Foreskin fibroblast (primary cell): ENCODE measurements around the genes GARIN5B, NAT14 and NLRP13.

DNA sequence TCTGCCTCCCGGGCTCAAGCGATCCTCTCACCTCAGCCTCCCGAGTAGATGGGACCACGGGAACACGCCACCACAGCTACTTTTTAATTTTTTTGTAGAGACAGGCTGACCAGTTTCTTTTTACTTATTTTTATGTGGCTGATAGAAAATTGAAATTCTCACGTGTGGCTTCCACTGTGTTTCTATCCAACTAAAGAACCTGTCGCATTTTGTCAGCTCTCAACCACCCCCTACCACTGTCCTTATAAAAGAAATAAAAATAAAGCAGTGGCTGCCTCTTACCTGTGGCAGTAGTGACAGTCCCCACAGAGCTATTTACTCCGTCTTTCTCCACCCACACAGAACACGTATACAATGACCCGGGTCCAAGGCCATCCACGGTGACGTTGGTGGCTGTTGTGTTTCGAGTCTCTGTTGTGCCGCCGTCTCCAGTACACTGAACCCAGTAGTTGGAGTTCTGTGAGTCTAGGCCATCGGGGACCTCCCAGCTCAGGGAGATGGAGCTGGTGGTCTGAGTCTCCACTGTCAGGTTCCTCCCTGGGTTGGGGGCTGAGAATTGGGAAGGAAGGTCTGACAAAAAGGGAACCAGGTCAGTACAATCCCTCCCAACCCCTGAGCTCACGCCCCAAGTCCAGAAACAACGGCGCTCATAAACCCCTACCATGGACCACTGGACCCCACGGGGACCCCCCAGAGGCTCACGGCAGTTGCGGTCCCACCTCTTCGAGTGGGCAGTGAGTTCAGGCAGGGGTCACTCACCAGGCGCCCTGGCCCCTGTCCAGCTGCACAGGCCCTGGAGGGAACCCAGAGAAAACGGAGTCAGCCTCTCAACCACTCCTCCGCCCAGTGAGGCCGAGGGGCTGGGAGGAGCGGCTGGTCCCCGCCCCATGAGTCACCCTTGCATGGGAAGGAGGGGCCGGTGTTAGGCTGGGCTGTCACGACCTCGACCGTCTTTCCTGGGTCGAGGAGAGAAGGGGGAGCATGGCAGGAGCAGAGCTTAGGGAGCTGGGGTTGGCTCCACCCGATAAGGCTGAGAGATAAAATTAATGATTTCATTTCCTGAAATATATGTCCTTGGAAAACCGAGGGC lies 2.5 kb downstream of the PTPRH start:
- RRBS = no CpG with 5 or more reads among the region's 36 CpGs

- RRBS = 86% methylated on average over 3 of the region's 10 CpGs
Measured at GRCh38 chr19:55253625-55254145, 5.1 kb downstream of the PPP6R1 start.

GRCh38 chr19:55256052-55256513 lies 2.7 kb downstream of the PPP6R1 start:
- RRBS = no CpG with 5 or more reads among the region's 8 CpGs

- RRBS = no CpG with 5 or more reads among the region's 8 CpGs
Measured at GRCh38 chr19:55331732-55332100, 6.6 kb upstream of the TMEM150B start.

GRCh38 chr19:55340019-55340264 lies 266 bp downstream of the KMT5C start:
- RRBS = 3% methylated on average over 5 of the region's 16 CpGs

DNA sequence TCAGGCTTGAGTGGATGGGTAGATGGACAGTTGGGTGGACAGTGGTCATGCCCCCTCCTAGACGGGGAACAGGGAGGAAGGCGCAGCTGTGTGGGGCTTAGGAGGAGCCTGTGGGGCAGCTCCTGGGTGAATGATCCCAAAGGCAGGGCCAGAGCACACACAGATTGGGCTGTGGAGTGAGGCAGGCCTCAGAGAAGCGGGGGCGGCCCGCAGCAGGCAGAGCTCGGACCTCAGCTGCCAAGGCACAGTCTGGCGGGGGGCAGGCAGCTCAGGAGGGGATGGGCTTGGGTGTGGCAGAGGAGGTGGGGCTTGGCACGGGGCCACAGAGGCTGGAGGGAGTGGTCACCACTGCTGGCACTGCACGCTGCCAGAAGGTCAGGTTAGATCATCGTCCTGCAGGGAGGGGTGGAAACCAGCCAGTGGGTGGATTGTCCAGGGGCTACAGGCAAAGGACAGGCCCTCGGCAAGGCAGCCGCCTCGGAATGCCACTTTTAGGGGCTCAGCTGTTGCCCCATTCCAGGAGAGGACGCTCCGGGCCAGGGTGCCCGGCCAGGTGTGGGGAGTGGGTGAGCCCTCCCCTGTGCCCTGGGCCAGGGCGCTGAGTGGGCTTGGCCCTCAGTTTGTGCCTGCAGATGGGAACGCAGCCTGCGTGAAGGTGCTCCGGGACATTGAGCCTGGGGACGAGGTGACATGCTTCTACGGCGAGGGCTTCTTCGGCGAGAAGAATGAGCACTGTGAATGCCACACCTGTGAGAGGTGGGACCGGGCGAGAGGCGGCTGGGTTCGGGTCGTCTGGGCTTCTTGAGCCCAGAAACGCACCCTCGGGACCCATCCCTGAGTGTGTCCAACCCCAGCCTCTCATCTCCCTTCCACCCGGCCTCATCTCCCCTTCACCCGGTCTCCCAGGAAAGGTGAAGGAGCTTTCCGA lies 6.2 kb downstream of the KMT5C start:
- RRBS = 90% methylated on average over 3 of the region's 35 CpGs

DNA sequence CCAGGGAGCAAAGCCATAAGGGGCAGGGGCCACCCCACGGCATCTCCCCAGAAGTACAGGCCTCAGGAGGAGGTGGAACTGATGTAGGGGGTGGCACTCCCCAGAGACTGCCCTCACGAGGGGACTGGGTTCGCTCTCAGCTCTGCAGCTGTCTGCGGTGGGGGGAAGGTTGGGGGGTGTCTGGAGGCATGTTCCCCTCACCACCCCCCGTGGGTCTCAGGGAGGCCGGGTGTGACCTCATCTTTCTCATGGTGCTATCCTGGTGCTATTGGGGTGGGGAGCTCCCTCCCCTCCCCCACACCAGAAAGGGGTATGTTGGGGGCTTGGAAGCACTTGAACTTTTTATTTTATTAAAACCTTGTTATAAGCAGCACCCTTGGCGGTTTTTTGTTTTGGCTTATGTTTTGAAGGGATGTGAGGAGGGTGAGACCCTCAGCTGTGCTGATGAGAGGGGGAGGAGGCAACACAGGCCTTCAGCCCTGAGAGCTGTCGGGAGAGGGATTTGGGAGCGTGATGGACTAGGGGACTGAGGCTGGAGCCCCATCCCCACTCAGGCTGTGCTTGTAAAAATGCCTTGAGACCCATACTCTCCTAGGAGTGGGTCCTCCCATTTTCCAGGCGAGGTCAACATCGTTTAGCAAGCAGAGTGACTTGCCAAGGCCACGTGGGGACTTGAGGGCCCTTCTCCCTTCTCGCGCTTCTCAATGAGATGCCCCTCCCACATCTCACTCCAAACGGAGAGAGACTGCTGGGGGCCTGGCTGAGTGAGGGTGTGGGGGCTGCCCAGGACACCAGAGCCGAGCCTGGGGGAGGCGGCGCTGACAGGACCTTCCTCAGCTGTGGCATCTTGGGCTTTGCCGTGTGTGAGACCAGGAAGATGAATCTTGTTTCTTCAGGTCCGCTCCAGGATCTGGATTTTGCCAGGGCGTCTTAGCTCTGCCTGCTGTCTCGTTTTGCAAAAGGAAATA lies 6.5 kb downstream of the COX6B2 start:
- RRBS = no CpG with 5 or more reads among the region's 22 CpGs

DNA sequence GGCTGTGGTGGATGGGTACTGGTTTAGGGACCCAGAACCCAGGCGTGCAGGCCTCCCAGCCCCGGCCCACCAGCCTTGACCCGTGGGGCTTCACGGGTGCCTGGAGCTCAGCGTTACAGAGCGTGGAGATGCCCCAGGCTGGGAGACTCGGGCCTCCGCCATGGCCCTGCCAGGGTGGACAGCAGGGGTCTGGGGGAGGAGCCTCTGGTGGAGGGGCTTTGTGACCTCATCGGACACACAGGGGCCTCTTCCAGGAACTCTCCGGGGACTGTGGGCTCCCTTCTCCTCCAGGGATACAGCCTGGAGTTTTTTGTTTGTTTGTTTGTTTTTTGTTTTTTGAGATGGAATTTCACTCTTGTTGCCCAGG lies at the start of gene GARIN5B:
Gene GARIN5B (minus strand): TSS at position 191 of the 367 bp plus-strand sequence.
- RRBS = no CpG with 5 or more reads among the region's 10 CpGs

DNA sequence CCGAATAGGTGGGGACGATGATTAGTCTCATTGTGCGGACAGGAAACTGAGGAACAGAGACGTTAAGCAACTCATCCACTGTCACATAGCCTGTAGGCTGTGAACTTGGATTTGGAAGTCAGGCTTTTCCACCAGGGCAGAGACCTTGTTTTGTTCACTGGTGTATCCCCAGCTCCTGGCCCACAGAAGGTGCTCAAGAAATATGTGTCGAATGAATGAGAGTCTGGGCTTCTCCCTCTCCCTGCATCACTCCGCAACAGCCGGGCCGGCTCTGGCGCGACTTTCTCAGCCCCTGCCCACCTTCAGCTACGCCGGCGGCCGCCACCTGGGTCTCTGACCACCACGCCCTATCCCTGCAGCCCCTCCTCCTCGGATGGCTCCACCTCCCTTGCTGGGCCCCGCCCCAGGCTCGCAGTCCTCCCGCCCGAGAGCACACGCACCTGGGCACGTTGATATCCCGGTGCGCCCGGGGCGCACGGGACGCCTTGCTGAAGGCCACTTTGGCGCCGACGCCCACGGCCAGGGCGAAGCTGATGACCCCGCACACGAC lies 1.3 kb downstream of the SHISA7 start:
- RRBS = 2% methylated on average over 6 of the region's 35 CpGs

- RRBS = 10% methylated on average over 11 of the region's 62 CpGs
Measured at GRCh38 chr19:55452339-55453423, 8.8 kb downstream of the ISOC2 start.

DNA sequence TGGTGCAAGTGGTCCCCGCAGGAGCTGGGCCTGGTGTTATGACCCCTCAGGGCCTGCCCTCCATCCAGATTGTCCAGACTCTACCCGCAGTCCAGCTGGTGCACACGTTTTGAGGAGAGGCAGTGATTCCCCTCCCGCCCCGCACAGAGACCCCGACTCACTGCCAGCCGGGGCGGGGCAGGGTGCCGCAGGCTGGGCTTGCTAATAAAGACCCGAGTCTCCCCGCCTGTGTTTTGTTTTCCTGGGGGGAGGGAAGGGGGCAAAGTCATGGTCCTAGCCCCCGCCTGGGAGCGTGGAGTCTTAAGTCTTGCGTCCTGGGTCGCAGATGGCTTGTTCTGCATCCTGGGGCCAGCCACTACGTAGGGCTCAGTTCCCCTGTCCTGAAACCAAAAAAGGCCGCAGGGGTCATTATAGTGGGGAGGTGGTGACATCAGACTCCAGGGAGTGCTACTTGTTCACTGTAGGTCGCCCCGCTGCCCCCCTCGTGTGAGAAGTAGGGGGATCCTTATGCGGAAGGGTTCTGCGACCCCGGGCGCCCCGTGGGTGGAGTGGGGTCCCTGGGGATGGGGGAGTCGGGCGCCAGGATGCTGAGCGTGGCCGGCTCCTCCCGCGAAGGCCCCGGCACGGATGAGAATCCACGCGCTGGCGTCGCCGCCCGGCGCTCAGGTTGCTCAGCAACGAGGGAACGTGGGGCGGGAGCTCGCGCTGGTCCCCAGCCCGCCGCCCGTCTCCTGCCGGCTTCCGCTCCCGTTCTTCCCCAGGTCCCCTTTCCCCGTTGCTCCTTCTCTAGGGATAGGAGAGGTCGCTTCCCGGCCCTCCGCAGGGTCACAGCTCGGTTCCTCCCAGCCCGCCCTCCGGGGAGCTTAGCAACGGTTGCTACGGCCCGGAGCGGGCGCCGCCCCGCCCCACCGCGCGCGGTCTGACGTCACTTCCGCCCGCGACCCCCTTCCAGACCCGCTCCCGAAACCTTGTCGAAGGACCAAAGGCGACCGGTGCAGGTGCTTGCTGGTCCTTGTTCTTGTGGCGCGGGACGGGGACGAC lies at the start of gene NAT14:
Gene NAT14 (plus strand): TSS at position 928 of the 1,041 bp plus-strand sequence.
- RRBS = 2% methylated on average over 47 of the region's 82 CpGs

DNA sequence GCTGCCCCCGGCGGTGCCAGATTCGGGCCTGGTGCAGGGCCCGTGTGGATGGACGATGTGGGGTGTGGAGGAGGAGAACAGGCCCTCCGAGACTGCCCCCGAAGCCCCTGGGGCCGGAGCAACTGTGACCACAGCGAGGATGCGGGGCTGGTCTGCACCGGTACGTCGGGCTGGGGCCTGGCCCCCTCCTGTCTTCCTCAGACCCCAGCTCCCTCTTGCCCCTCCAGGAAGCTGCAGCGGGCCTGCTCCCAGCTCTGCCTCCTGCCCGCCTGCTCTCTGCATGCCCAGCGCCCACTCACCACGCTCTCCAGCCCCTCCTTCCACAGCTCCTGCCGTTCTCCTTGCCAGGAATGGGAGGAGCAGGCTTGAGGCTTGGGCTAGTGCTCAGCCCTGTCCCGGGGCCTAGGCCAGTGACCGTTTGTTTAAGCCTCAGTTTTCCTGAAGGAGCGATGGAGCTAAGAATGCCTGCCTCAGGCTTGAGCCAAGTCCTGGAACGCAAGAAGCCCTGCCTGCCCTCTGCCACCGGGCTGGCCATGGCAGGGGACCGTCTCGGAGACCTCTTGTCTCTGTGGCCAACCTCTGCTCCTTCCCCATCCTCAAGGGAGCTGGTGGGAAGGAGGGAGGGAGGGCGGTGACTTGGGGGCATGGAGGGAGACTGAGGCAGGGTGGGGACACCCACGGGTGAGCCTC lies 2.8 kb downstream of the SSC5D start:
- RRBS = 63% methylated on average over 4 of the region's 27 CpGs

- RRBS = 3% methylated on average over 12 of the region's 37 CpGs
Measured at GRCh38 chr19:55587044-55587847, 6.6 kb upstream of the ZNF579 start.

GRCh38 chr19:55657191-55657809 lies 2.5 kb downstream of the U2AF2 start:
- RRBS = no CpG with 5 or more reads among the region's 17 CpGs

DNA sequence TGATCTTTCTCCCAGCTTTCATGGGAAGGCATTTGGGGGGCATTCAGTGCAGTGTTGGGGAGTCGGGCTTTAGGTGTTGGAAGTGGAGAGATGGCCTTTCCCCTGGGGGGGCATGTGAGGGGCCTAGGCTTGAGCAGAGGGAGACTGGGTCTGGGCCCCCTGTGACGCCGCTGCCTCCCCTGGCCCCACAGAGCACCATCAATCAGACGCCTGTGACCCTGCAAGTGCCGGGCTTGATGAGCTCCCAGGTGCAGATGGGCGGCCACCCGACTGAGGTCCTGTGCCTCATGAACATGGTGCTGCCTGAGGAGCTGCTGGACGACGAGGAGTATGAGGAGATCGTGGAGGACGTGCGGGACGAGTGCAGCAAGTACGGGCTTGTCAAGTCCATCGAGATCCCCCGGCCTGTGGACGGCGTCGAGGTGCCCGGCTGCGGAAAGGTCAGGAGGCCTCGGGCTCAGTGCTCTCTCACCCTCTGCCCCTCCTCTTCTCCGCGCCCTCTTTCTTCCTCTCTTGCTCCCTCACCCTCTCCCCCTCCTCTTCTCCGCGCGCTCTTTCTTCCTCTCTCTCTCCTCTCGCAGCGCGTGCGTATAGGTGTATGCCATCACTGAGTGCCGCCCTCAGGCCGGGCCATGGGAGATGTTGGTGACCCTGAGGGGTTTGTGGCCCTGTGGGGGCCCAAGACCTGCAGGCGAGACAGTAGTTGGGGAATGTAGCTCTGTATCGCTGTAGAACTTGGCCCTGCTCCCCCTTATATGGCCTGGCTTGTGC lies 5.6 kb upstream of the EPN1 start:
- RRBS = no CpG with 5 or more reads among the region's 35 CpGs

- RRBS = no CpG with 5 or more reads among the region's 11 CpGs
Measured at GRCh38 chr19:55675817-55676379, 872 bp downstream of the EPN1 start.

GRCh38 chr19:55711884-55712263 lies 26.3 kb downstream of the NLRP9 start:
- RRBS = no CpG with 5 or more reads among the region's 15 CpGs

GRCh38 chr19:55932067-55932510 lies at the start of gene NLRP13:
Gene NLRP13 (minus strand): TSS chr19:55932336.
- RRBS = no CpG with 5 or more reads among the region's 6 CpGs

GRCh38 chr19:56085725-56086381 lies 35.2 kb downstream of the ZNF787 start:
- RRBS = no CpG with 5 or more reads among the region's 6 CpGs

GRCh38 chr19:56146715-56147322 lies 5.7 kb downstream of the ZNF444 start:
- RRBS = 94% methylated on average over 9 of the region's 45 CpGs